Rectum (tissue), 1 donor: Measurements from ENCODE around the genes ATP1A1 and PTGFRN.

GRCh38 chr1:116358990-116359765 lies 13.9 kb upstream of the ATP1A1 start:
- PRO-cap, result no peak

DNA sequence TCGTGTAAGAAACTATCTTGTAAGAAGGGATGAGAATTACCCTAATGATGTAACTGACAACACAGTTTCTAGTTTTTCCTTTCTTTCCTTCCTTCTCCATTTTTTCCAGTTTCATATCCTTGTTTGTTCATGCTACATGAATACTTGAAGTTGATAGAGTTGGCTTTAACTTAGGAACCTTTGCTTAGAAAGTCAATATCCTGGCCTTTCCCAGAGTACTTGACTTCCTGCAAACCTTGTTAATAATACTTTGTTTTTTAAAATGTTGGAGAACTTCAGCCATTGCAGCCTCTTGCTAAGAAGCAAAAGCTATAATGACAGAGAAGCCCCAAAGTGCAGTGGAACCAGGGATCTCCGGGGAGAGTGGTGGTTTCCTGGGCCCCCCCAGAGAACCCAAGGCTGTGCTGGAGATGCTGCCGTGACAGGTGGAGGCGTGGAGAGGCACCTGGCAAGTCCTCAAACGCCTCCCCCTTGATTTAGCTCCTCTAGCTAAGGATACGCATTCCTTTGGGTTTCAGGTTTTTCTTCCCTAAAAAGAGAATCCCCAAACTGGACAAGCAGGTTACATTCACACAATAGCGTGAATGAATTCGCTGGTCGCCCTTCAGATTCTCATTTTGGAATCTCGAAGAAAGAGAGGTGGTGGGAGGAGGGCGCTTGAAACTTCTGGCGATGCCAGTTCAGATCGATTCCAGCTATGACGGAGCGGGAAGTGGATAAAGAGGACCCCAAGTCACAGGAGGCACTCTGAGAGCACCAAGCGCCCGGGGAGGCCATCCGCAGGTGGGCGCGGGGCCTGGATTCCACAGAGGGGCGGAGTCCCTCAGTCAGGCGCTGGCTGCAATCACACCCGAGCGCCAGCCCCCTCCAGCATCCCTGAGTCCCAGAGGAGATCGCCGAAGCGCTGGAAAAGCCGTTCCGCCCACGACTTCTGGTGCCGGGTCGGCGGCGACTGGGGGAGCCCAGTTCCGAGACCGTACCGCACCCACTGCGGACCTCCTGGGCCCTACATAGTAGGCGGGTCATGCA lies 821 bp upstream of the ATP1A1 start:
- PRO-cap, result bidirectional peak, plus-strand start at position 886 of the sequence, minus-strand start at position 990 of the sequence

- PRO-cap, result bidirectional peak, plus-strand start at chr1:116373244, minus-strand start at chr1:116373063; bidirectional peak, plus-strand start at chr1:116373605, minus-strand start at chr1:116373667
These were observed at the start of gene ATP1A1 for GRCh38 chr1:116373174-116373733. Gene ATP1A1, plus strand, starts transcription at chr1:116373244.

- PRO-cap, result no peak
These were observed 1.3 kb downstream of the ATP1A1 start for GRCh38 chr1:116374348-116374718.

GRCh38 chr1:116484946-116485445 lies 85.8 kb downstream of the CD58 start:
- PRO-cap, result bidirectional peak, plus-strand start at chr1:116485247, minus-strand start at chr1:116485117

GRCh38 chr1:116489030-116489857 lies 81.6 kb downstream of the CD58 start:
- PRO-cap, result bidirectional peak, plus-strand start at chr1:116489587, minus-strand start at chr1:116489433

DNA sequence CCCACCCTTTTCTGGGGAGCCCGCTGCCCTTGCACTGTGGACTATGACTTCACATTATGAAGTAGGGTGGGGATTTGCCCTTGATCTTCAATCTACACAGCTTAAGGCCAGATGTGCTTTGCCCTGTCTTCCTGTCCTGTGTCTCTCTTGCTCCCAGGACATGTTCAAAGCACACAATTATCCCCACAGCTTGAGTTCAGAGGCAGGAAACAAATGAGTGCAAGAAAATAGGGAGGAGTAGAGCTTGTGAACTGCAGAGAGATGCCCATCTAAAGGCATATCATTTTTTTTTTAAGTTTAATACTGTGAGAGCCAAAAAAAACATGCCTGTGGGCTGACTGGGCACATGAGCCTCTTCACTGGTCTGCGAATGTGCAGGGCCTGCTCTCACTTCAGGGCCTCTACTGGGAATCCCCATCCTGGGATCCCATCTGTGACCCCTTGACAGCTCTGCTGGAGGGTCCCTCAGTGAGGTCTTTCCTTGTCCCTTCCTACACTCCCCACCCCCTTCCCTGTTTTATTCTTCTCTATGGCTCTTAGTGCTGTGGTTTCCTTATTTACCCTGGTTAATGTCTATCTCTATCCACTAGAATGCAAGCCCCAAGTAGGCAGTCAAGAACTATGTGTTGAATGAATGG lies 61.5 kb downstream of the CD58 start:
- PRO-cap, result no peak

DNA sequence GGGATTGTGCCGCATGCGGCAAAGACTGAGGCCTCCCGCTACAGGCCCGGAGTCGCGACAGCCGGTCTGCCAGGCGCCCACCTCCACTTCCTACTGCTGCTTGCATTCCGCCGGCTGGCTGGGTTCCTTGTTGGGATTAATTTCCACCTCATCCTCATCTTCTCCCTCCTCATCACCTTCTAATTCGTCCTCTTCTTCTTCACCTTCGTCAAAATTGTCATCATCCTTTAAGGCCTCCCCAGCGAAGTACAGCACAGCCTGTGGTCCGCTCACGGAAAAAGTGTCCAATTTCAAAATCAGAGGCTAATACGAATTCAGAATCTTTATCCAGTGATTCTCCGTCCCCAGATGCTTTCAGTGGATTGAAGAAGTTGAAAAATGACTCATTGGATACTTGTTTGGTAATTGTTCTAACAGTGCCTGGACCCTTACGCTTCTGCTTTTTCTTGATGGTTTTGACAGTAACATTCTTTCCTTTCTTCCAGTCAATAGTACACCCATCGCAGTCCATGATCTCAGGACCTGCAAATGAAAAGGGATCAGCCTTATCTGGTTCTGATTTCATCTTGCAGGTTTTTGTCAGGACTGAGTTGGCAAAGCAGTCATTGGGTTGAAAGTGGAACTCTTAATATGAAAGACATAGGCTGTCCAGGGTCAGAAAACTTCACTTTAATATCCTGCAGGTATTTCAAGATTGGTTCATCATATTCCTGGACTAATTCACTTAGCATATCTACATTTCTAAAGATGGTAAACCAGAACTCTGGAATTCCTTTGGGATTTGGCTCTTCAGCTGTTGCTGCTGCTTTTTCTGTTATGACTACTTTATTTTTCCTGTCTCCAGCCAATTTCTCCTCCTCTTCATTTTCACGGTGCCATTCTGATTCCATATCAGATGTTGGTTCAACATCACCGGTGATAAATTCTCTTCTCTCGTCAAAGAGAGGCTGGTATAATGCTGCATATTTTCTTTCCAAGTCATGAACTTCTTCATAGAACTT lies 37.7 kb downstream of the CD58 start:
- PRO-cap, result no peak

DNA sequence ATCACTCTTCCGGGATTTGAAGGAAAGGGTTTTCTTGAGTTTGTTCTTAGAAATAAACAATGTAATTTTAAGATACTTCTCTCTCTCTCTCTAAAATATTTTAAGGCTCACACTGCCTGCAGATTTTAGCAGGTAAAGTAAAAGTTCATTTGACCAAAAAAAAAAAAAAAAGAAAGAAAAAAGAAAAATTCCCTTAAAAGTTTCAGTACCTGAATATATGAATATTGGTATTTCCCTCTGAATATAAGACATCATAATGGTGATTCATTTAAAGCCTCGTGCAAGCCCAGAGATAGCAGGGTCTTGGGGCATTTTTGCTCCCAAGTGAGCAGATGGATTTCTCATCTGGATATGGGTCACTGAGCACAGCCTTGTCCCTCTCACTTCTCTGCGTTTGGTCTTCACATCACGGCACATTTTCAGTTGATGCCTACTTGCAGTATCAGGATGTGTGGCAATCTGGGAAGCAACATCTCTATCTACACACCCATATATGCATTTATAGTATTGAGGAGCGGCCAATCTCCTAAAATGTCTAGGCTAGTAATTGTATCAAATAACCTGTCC lies 12.7 kb downstream of the CD58 start:
- PRO-cap, result no peak

GRCh38 chr1:116569761-116570101 lies 1.1 kb downstream of the CD58 start:
- PRO-cap, result bidirectional peak, plus-strand start at chr1:116570028, minus-strand start at chr1:116569835

GRCh38 chr1:116571352-116571779 lies 540 bp upstream of the CD58 start:
- PRO-cap, result no peak

GRCh38 chr1:116576605-116577673 lies 6.1 kb upstream of the CD58 start:
- PRO-cap, result no peak

DNA sequence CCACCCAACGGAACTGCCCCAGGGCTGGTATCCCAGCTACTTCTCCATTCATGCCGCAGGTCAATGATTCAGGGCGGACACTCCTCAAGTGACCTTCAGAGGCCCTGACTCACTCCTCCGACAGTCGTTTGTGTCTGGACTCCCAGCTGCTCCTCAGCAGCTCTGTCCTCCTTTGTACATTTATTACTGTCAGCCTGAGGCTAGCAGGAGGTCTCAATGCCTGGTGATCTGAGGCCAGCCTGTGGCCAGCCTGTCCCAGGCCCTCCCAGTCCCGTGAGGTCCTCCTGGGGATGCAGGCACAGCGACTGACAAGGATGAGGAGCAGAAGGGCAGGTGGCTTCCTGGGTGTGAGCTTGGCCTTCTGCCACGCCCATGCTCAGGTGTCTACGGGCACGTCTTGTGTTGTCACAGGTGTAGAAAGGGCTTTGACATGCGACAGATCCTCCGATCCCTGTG lies 24.2 kb downstream of the IGSF3 start:
- PRO-cap, result no peak

DNA sequence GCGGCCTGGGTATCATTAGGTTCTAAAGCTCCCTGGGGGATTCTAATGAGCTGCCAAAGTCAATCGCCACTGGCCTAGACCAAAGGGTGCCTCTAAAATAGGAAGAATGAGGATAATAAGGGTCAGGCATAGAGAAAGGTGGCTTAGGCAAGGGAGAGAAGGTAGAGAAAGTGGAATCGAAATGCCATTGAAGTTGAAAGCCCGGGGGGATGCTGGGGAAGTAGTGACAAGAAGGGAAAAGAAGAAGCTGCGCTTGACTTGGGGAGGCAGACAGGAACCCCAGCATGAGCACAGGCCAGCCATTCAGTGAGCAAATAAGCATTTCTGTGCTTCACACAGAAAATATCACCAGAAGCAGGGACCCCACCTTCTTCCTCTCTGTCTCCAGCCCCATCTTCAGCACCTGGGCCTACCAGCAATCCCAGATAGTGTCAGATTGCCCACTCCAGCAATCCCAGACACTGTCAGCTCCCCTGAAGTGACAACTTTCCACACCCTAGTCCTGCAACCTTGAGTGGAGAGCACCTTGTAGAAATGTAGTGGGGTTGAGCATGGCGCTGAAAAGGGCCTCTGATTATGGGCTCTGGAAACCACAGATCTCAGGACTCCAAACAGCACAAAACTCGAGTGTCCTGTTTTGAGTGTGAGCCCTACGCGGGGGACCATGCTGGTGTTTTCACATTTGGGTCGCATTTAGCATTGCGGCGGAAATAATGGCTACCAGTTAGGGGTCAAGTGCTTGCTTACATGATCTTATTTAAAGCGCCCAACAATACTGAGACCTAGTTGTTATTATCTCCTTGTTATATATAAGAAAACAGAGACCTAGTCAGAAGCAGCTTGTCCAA lies 1.6 kb downstream of the CD2 start:
- PRO-cap, result no peak

DNA sequence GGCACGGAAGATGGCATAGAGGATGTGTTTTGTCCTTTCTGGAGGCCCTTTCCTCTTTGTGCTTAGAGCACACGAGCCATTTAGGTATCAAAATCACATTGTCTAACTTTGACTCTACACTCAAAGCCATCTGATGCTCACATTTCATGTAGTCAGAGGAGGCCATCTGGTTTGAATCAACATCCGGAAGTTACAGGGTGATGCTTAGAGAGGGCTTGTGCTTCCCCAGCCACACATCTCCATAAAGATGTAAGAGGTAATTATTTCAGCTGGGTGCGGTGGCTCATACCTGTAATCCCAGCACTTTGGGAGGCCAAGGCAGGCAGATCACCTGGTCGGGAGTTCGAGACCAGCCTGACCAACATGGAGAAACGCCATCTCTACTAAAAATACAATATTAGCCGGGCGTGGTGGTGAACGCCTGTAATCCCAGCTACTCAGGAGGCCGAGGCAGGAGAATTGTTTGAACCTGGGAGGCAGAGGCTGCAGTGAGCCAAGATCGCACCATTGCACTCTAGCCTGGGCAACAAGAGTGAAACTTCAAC lies 12.9 kb downstream of the CD2 start:
- PRO-cap, result no peak

GRCh38 chr1:116769445-116770280 lies 15.4 kb downstream of the CD2 start:
- PRO-cap, result unidirectional peak, minus-strand start at chr1:116769838

DNA sequence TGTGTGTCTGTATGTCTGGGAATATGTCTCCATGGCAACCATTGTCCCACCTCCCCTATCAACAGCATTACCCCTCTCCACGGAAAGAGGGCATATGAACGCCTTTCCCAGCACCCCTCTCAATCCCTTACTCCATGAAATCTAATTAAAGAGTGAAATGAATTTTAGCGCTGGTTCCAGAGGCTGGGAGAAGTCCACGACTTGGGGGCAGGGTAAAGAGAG lies 31.5 kb upstream of the PTGFRN start:
- PRO-cap, result no peak

DNA sequence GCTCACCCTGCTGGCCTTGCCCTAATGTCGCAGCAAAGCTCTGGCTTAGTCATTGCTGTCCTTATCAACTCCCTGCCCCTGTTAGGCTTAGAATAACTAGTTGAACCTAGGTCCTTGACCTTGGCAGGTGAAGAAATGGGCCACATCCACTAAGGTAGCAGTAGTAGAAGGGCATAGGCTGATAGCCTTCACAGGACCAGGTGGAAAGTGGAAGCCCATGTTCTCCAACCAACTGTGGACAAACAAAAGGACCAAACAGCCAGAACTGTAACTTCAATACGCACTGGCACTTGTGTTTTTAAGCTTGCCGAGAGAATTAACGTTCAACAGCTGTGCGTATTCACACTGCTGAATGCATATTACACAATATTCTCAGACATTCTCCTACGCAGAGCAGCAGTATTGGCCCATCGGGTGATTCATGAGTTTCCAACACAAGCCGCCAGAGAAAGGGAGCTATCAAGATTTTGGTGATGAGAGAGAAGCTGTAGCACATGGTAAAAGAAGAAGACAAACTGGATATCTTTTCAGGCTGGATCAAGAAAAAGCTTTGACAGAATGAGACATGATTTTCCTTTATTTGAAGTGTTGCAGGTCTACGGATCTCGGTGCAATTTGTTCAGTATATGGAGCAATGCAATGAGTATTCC lies 27.6 kb upstream of the PTGFRN start:
- PRO-cap, result no peak

DNA sequence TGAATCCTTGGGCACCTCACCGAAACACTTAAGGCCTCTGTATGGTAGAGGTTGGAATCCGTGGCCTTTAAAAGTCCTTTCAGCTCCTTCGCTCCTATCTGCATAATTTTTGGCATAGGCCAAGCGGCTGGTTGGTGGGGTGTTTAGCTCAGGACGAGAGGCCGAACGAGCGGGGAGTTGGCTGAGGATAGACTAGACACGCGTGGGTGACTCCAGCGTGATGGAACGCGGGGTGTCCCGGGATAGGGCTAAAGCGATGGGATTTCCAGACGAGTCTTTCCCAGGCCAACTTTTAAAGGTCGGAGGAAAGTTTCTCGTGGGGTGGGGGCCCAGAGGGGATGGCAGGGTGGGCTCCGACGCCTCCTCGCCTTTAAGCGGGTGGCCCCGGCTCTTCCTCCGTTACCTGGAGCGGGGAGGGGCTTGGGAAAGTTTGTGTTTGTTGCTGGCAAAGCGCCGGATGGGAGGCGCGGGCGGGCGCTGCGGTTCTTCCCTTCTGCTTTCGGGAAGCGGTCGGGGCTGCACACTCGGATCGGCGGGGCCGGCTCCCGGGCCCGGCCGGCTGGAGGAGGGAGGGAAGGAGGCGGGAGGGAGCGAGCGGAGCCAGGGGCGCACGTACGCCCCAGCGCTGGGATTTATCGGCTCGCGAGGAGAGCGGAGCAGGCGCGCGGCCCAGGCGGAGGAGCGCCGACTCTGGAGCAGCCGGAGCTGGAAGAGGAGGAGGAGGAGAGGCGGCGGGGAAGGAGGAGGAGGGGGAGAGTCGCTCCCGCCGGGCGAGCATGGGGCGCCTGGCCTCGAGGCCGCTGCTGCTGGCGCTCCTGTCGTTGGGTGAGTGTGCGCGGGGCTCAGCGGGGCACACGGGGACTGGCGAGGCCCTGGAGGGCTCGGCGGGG lies at the start of gene PTGFRN:
PTGFRN (plus strand) TSS at position 489 of the 890 bp plus-strand sequence.
- PRO-cap, result bidirectional peak, plus-strand start at position 168 of the sequence, minus-strand start at position 189 of the sequence; bidirectional peak, plus-strand start at position 496 of the sequence, minus-strand start at position 561 of the sequence; bidirectional peak, plus-strand start at position 659 of the sequence, minus-strand start at position 692 of the sequence

GRCh38 chr1:117209675-117210416 lies 881 bp downstream of the VTCN1 start:
- PRO-cap, result no peak